Metastatic Liver Carcinoma in the Adrenal Gland (tissue), 2 donors: ENCODE measurements around a stretch of chr1.

GRCh38 chr1:215601243-215601579, 34.1 kb downstream of the KCTD3 start:
- PRO-cap, 2 experiments, result no peak in any of the 2 experiments

GRCh38 chr1:216484197-216484604, 61.0 kb upstream of the USH2A start:
- PRO-cap, 2 experiments, result peak in 2 of 2 experiments; most common plus-strand start chr1:216484335 (in 2)

- PRO-cap, 2 experiments, result no peak in any of the 2 experiments
Measured at GRCh38 chr1:216617072-216617691, 106.0 kb downstream of the ESRRG start.

DNA sequence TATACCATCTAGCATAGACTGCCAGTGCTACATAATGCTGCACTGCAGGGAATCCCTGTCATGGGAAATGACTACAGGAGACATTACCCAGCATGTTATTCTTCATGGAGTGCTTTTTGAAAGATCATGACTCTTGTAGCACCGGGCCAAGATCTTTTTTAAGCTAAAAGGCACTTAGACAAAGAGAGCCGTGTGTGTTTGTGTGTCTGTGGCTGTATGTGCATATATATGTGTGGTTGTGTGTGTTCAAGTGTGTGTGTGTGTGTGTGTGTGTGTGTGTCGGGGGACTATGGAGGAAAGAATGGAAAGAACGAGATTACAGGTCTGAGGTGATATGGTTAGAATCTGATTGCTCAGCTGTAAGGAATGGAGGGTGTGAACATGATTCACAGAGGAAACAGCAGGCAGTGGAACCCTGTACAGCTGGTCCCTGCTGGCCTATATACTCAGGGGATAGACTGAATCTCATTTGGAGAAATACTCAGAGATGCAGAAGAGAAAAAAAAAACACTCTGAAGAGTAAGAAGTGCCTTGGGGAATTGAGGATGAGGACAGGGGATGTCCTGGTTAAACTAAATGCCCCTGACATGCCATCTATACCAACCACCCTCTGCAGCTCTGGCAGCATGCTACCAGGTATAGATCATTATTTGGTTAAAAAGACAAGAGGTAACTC, 180.1 kb upstream of the ESRRG start:
- PRO-cap, 2 experiments, result no peak in any of the 2 experiments

- PRO-cap, 2 experiments, result no peak in any of the 2 experiments
Measured at GRCh38 chr1:218323763-218324128, 21.4 kb upstream of the TGFB2 start.

- PRO-cap, 2 experiments, result no peak in any of the 2 experiments
Measured at GRCh38 chr1:218346557-218347210, 1.5 kb downstream of the TGFB2 start.

GRCh38 chr1:218380019-218380993, 35.2 kb downstream of the TGFB2 start:
- PRO-cap, 2 experiments, result no peak in any of the 2 experiments

DNA sequence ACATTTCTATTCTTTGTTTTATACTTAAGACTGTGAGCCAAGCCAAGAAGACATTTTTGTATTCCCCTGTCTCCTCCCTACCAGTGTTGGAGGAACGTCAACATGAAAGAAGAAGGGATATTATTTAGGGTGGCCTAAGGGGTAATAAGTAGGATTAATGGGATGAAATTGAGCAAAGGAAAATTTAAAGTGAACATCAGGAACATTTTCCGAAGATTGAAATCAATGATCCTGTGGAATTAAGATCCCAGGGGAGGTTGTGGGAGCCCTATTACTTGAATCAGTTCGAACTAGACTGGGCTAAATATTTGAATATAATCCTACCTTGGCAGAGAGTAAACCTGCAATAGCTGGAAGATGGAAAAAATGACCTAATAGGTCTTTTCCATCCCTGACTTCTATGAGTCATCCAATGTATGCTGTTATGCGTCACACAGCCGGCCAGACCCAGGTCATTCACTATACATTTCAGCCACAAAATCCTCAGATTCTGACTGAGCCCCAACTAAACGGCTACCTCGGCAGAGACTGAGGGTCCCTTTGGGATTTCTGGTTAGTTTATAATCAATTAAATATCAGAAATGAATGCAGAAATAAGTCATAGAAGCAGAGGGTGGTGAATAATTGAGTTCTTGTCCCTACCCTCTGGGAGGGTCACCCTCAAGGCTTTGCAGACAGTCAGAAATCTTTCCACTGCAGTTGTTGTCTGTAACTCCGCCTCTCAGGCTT, 240.3 kb downstream of the TGFB2 start:
- PRO-cap, 2 experiments, result no peak in any of the 2 experiments

DNA sequence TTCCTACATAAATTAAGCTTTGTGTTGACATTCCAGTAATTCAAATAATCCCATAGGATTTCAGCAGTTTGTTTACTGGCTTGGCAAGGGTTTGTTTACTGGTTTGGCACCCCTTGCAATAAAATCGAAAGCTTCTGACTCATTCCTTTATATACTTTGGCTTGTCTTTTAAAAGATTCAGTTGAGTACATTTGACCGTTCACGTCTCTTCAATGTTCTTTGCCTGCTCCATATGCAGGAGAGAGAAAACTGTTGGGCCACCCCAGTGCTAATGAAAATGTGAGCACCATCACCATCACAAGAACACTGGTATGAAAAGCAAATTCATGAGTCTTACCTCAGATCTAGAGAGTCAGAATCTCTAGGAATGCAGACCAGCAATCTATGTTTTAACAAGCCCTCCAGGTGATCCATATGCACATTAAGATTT, 32.8 kb downstream of the ZC3H11B start:
- PRO-cap, 2 experiments, result peak in 2 of 2 experiments; most common plus-strand start position 240 of the sequence (in 1); most common minus-strand start position 209 of the sequence (in 2)

DNA sequence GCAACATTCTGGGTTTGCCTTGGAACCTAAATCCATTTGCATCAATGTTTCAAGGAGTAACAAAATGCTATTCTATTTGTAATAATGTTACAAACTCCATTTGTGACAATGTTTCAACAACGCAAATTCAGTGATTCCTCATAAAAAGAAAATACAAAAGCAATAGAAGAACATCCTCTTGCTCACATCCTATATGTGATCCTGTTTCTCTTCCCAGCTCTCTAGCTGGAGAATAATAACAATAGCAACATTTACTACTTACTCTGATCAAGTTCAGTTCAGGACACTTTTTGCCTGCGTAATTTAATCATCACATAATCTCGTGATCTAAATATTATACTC, 127.7 kb upstream of the ZC3H11B start:
- PRO-cap, 2 experiments, result no peak in any of the 2 experiments

DNA sequence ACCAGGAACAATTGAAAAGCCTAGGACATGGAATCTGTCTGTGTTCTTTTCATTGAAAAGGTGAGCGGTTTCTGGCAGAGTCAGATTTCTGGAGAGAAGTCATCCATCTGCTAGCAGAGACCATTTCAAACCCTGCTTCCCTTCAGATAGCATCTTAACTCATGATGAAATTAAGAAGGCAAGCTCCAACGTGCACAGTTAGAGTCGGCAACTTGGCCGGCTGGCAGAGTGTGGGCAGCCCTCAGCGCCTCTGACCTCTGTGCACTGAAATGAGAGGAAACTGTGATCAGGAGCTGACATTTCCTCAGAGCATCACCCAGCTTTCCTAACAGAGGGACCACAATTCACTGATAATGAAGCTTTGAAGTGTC, 144.9 kb upstream of the ZC3H11B start:
- PRO-cap, 2 experiments, result no peak in any of the 2 experiments

- PRO-cap, 2 experiments, result peak in 2 of 2 experiments; most common minus-strand start chr1:219929409 (in 2)
Measured at GRCh38 chr1:219929235-219929641, 881 bp upstream of the SLC30A10 start.

GRCh38 chr1:219981178-219981627, 52.8 kb upstream of the SLC30A10 start:
- PRO-cap, 2 experiments, result no peak in any of the 2 experiments

GRCh38 chr1:220022237-220022551, 24.1 kb downstream of the EPRS1 start:
- PRO-cap, 2 experiments, result no peak in any of the 2 experiments

- PRO-cap, 2 experiments, result no peak in any of the 2 experiments
Measured at GRCh38 chr1:220121959-220122677, 28.2 kb downstream of the IARS2 start.

GRCh38 chr1:220269895-220271028, 2.0 kb downstream of the RAB3GAP2 start:
- PRO-cap, 2 experiments, result no peak in any of the 2 experiments

DNA sequence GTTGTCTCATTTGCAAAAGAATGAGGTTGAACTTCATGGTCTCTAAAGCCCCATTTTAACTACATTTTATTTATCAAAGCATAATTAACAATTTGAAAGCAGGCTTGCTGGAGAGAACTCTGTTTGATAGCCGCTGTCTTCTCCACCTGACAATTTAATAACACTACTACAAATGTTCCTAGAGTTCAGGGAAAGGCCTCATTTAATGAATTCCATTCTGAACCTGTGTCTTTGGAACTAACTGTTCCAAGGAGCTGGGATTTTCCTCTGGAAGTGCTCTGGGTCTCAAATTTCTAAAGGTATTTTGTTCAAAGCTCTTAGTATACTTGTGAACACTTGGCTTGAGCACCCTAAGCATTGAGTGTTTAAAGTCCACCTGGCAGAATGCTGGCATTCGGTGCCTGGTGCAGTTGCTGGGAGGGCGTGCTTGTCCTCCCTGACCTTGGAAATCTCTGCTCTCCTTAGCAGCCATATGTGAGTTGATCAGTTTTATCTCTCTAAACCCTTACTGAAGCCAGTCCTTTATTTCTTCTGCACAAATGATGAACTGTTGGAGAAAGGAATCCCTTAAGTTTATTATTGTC, 2.9 kb downstream of the MTARC2 start:
- PRO-cap, 2 experiments, result peak in 2 of 2 experiments; most common plus-strand start position 393 of the sequence (in 2); most common minus-strand start position 159 of the sequence (in 2)

- PRO-cap, 2 experiments, result no peak in any of the 2 experiments
Measured at GRCh38 chr1:220779740-220780360, 6.9 kb upstream of the MTARC1 start.

DNA sequence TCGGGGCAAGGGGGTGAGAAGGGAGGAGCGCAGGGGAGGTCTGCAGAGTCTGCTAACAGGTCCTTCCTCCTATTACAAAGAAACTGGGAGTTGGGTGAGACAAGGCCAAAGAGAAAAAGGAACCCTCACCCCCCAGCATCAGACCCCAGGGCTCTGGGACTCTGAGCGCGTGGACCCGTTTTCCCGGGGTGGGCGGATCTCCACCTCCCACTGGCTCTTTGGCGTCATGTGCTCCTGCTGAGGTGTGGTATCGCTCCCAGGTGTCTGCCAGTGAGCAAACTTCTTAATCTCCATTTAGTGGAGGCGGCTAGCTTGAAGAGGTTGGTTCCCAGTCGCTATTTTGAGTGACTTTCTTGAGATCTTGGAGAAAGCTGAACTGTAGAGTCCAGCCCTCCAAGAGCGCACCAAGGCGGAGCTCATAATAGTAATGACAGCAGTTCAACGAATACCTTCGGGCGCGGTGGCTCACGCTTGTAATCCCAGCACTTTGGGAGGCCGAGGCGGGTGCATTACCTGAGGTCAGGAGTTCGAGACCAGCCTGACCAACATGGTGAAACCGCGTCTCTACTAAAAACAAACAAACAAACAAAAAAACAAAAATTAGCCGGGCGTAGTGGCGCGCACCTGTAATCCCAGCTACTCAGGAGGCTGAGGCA, 674 bp downstream of the MTARC1 start:
- PRO-cap, 2 experiments, result peak in 2 of 2 experiments; most common plus-strand start position 297 of the sequence (in 2); most common minus-strand start position 155 of the sequence (in 2)

DNA sequence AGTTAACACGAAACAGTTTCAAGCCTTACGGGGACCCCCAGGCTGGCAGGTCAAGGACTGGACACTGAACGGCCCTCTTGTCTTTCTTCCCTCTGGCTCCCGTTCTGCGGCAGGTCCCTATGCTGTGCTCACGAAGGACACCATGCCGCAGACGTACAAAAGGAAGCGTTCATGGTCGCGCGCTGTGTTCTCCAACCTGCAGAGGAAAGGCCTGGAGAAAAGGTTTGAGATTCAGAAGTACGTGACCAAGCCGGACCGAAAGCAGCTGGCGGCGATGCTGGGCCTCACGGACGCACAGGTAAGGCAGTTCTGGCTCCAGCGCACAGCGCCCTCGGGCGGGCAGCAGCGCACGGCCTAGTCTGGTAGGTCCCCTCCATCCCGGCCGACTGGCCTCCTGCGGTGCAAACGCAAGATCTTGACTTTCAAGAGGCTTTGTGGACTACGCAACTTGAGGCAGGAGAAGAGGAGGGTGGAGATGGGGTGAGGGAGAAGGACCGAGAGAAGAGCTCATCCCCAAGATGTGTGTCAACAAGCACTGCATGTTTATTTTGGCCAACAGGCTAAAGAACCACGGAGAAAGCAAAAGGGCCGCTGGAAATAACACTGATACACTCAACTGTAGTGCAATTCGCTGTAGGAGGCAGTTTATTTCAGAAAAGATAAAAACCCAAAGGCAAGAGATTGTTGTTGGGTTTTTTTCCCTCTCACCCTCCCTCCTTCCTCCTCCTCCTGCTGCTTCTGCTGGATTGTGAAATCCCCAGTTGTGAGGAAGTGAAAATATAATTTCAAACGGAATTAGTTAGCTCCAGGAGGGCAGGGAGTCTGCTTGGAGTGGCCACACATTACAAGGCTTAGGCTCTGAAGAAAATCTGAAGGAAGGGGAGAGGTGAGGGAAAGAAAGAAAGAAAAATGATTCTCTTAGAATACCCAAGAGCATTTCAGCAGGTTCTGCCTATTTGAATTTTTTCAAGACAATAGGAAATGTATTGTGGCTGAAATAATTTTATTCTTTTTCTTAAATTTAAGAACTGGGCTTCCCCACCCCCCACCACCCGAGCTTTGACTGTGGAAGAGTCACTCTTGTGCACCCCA, 3.2 kb downstream of the HLX start:
- PRO-cap, 2 experiments, result no peak in any of the 2 experiments